Metastatic Liver Carcinoma in the Lung (tissue), 2 donors: ENCODE data around the gene SCMH1.

DNA sequence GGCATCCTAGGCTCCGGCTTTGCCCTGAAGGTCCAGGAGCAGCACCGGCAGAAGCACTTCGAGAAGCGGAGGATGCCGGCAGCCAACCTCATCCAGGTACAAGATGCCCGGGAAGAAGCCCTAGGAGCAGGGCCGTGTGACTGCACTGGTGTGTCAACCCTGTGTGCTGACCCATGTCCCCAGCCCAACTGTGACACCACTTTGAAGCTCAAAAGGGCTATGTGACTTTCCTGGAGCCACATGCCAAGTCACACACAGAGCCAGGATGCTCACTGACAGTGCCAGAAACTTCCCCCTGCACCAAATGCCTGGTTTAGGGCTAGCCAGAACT, 36.5 kb downstream of the KCNQ4 start:
- PRO-cap, 2 experiments: no peak in any of the 2 experiments

- PRO-cap, 2 experiments: no peak in any of the 2 experiments
Measured at GRCh38 chr1:40859604-40860056, 2.5 kb downstream of the CITED4 start.

DNA sequence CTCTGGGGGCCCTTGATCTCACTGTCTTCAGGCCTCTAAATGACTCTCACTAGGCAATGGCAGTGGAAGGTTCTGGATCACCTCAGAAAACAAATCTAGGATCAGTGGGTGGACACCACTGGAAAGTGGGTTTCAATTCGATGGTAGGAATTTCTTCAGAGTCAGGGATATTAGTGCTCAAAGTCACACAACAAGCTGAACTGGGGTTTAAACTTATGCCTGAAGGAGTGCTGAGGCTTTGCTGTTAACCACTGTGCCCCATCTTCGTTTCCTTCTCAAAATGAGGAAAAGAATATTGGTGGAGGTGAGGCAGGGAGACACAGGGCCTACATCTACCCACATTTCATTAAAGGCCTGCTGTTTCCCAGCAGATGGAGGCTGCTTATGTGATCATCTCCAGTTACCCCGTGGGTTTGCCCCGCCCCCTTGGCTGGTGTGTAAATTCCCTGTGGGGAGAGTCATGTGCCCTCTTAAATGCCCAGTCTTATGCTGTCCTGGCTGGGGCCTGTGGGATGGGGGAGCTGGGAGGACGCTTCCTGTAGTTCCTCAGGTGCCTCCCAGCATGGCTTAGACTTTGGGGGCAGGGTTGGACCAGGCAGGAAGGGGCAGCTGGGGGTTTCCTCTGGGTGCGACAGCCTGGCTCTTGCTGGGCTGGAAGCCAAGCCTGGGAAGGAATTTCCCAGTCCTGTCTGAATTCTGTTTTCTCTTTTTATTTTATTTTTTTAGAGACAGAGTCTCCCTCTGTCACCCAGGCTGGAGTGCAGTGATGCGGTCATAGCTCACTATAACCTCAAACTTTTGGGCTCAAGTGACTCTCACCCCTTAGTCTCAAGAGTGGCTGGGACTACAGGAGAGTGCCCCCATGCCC, 15.5 kb upstream of the CITED4 start:
- PRO-cap, 2 experiments: peak in 1 of 2 experiments; most common plus-strand start position 501 of the sequence (in 1); most common minus-strand start position 415 of the sequence (in 1)

DNA sequence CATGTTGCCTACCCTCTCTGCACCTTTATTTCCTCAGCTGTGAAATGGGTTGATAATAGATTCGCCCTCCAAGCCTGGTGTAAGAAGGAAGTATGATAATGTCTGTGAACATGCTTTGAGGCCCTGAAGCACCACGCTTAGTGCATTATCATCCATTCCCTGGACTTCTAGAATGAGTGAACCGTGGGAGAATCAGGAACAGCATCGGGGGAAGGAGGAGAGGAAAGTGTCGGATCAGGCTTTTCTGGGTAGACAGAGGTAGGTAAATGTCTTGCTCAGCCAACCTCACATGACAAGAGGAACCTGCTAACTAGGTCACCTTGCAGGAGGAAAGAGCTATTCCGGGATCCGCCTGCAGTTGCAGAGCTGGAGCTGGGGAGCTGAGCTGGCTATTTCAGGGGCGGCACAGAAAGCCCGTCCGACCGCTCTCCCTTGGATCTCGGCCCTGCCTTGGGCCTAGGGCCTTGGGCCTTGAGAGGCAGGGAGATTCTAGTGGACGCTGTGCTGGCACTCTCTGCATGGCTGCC, 56.7 kb upstream of the CTPS1 start:
- PRO-cap, 2 experiments: no peak in any of the 2 experiments

GRCh38 chr1:40984938-40985587, 5.6 kb downstream of the CTPS1 start:
- PRO-cap, 2 experiments: no peak in any of the 2 experiments

GRCh38 chr1:41109136-41110353, 88.0 kb upstream of the SLFNL1 start:
- PRO-cap, 2 experiments: no peak in any of the 2 experiments

DNA sequence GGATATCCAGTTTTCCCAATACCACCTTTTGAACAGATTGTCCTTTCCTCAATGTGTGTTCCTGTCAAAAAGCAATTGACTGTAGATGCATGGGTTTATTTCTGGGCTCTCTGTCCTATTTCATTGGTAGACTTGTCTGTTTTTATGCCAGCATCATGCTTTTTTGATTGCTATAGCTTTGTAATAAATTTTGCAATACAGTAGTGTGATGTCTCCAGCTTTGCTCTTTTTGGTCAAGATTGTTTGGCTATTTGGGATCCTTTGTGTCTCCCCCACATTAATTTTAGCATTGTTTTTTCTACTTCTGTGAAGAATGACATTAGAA, 76.1 kb downstream of the SCMH1 start:
- PRO-cap, 2 experiments: no peak in any of the 2 experiments

GRCh38 chr1:41240619-41241213, 1.4 kb downstream of the SCMH1 start:
- PRO-cap, 2 experiments: no peak in any of the 2 experiments

- PRO-cap, 2 experiments: peak in 2 of 2 experiments; most common plus-strand start chr1:41242168 (in 1); most common minus-strand start chr1:41242117 (in 2)
Measured at GRCh38 chr1:41241958-41242909, at the start of gene SCMH1. Gene SCMH1 (minus strand): TSS chr1:41242306.

GRCh38 chr1:41499563-41500063, 15.1 kb upstream of the EDN2 start:
- PRO-cap, 2 experiments: no peak in any of the 2 experiments

DNA sequence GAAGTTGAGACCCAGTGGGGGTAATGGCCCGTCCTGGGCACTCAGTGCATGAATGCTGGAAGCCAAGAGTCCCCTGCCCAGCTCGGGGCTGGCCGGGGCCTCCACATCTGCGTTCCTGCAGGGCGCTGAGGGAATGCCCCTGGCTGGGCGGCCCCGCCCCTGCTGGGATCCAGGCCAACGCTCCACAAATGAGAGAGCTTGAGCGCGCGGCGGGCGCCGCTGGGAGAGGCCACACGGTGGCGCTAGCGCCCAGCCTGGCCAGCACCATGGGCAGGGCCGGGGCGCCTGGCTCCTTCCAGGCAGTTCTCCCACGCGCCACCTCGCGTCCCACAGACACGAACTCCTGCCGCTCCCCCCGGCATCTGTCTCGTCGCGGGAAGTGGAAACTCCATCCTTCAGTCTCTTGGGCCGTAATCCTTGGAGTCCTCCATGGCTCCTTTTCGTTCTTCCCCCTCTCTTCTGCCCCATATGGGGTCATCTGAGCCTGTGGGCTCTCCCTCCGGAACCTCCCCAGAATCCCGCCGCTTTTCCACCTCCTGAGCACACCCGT, 31.6 kb upstream of the EDN2 start:
- PRO-cap, 2 experiments: peak in 2 of 2 experiments; most common plus-strand start position 302 of the sequence (in 1)

- PRO-cap, 2 experiments: no peak in any of the 2 experiments
Measured at GRCh38 chr1:41649852-41650562, 165.5 kb upstream of the EDN2 start.

GRCh38 chr1:41870120-41870675, 48.5 kb downstream of the HIVEP3 start:
- PRO-cap, 2 experiments: no peak in any of the 2 experiments

- PRO-cap, 2 experiments: no peak in any of the 2 experiments
Measured at GRCh38 chr1:41875484-41875989, 43.2 kb downstream of the HIVEP3 start.

- PRO-cap, 2 experiments: no peak in any of the 2 experiments
Measured at GRCh38 chr1:41881397-41881852, 37.3 kb downstream of the HIVEP3 start.

DNA sequence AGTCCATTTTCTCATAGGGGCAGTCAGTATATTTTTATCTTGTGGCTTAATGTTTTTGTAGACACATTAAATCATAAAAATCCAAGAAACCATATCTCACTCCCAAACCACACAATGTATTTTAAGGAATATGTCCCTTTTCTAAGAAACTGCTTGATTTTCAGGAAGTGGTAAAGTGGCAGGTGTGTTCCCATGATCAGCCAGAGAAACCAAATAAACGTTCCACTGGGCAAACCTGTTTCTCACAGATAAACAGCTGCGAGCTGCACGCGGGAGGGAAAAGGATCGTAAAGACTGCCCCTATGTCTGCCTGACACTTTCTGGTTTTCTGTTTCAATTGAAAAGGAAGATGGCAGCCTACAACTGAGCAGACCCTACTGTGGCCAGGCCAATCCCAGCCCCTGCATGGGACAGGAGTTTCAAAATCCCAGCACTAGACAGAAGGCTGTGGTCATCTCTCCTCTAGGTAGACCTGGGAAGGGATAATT, 36.7 kb downstream of the HIVEP3 start:
- PRO-cap, 2 experiments: no peak in any of the 2 experiments

GRCh38 chr1:42163045-42163648, 1.4 kb downstream of the GUCA2A start:
- PRO-cap, 2 experiments: no peak in any of the 2 experiments

DNA sequence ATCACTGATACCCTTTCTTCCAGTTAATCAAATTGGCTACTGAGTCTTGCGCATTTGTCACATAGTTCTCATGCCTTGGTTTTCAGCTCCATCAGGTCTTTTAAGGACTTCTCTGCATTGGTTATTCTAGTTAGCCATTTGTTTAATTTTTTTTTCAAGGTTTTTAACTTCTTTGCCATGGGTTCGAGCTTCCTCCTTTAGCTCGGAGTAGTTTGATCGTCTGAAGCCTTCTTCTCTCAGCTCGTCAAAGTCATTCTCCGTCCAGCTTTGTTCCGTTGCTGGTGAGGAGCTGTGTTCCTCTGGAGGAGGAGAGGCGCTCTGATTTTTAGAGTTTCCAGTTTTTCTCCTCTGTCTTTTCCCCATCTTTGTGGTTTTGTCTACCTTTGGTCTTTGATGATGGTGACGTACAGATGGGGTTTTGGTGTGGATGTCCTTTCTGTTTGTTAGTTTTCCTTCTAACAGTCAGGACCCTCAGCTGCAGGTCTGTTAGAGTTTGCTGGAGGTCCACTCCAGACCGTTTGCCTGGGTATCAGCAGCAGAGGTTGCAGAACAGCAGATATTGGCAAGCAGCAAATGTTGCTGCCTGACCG, 69.7 kb upstream of the GUCA2A start:
- PRO-cap, 2 experiments: no peak in any of the 2 experiments

DNA sequence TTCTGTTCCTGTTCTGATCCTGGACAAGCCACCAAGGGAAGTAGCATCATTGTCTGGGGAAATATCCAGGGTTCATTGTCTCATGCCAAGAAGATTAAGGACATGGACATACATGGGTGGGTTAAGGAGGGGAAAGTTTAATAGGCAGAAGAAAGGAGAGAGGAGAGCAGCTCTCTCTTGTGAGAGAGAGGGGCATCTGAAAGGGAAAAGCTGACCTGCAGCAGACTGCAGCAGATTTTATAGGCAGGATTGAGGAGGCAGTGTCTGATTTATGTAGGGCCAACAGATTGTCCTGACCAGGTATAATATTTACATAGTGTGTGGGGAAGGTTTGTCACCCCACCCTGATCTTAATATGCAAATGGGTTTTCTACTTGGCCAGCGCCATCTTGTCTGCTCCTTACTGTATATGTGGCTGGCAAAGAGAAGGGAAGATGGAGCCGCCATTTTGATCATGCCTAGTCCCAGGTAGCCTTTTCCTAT, 50.0 kb downstream of the CCDC30 start:
- PRO-cap, 2 experiments: no peak in any of the 2 experiments

- PRO-cap, 2 experiments: peak in 1 of 2 experiments; most common plus-strand start chr1:42658043 (in 1)
Measured at GRCh38 chr1:42657847-42658172, 413 bp upstream of the PPIH start.